Left cardiac atrium (tissue), 1 donor: ENCODE measurements around the gene PIK3CG.

GRCh38 chr7:105675711-105676674 is 94.7 kb upstream of the EFCAB10 start:
- PRO-cap: no peak

DNA sequence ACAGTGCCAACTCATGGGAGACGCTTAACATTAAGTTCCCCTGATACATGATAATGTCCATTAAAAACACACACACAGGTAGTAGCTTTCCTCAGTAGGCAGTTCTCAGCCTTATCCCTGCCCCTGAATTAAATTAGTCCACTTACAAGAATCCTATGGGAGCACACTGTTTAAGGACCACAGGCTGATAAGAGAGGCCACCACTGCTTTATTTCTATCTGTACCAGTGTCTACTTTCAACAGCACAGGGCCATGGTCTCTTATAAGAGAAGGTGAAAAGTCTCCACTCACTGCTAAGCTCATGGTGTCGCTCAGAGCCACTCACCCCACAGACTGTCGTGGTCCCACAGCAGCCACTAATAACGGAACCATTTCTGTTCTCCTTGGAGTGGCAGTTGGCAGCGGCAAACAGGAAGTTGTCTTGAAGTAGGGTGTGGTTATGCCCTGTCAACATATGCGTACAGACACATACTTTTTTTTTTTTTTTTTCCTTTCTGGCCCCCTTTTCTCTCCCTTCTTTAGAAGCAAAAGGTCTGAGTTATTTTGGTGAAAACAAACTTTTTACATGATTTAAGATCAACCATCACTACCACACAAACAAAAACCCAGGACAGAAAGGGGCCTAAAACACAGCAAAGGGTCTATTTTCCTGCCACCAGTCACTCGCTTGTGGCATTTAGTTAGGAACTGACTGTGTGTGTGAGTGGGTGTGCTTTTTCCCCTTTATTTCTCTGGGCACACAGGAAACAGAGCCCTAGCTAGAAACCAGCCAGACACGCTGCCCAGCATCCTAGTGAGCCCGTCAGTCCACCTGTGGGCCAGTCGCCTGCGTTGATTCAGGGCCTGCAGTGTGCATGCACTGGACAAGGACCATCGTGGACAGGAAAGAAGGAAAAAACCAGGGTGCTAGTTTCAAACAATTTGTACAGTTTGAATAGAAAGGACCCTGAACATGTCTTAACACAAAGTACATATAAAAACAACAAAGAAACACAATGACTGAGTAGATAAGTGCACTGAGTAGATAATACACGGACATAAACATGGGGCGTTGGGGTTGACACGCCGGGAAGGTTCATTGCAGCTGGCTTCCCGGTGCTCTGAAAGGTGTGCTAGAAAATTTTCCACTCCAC is 96.7 kb upstream of the EFCAB10 start:
- PRO-cap: no peak

GRCh38 chr7:105849128-105850037 is 27.0 kb downstream of the ATXN7L1 start:
- PRO-cap: no peak

DNA sequence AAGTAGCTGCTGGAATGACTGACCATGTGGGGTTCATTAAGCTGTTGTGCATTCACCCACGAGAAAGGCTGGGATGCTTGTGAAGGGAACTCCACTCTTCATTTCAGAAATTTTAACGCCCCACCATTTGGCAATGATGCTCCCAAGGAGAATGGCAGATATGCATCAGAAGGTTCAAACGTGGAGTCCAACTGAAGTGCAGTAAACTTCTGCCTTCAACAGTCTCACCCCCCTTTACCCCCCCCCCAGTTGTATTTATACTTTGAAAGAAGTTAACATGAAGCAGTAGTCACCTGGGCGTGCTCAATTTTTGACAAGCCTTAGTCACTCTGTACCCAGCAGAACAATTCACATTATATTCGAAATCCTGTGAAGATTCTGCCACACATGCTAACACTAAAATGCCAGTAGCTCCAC is 1.0 kb downstream of the ATXN7L1 start:
- PRO-cap: no peak

- PRO-cap: no peak
These were observed 53.7 kb downstream of the SYPL1 start for GRCh38 chr7:106057964-106059238.

- PRO-cap: no peak
These were observed 69.8 kb upstream of the SYPL1 start for GRCh38 chr7:106182006-106182208.

- PRO-cap: no peak
These were observed 31.1 kb downstream of the NAMPT start for GRCh38 chr7:106253775-106253958.

GRCh38 chr7:106261685-106262728 is 22.8 kb downstream of the NAMPT start:
- PRO-cap: no peak

DNA sequence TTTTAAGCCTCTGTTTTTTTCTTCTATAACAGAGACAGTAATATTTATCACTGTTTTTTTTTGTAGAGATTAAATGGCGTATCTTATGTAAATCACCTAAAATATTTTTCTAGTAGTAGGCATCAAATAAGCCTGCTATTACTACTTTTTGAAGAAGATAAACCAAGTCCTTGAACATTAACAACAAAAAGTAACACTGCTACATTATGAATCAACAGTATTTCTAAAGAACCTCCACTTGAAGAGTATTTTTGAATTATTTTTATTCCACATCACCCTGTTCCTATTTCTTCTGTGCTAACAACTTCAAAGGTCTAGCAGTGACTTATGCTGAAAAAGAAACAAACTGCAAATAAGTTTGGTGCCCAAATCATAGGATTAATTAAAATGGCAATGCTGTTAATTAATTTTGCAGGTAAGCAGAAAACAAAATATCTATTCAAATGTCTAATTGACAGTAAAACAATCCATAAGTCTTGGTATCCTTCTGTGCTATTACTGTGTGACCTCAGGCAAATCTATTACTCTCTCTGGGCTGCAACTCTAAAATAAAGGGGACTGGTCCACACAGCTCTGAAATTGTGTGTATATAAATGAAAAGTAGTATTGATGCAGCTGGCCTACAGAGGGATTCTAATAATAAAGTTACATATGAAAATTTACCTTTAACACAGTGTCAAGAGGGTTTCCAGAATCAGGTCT is 21.9 kb downstream of the NAMPT start:
- PRO-cap: no peak

GRCh38 chr7:106272970-106274153 is 11.4 kb downstream of the NAMPT start:
- PRO-cap: no peak

DNA sequence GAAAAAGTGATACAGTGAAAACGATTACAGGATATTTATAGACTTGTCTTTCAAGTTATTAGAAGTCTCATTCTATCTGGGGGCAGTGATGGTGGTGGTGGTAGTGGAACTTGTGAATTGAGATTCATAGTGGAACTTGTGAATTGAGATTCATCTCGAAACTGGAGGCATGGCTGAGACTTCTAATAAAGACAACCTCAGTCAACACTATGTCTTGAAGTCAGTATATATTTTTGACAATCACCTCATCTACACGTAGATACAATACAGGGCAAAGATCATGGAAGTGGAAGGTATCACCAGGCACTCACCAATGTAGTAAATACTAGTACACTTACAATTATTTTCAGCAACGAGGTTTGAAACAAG is 1.3 kb upstream of the NAMPT start:
- PRO-cap: no peak

DNA sequence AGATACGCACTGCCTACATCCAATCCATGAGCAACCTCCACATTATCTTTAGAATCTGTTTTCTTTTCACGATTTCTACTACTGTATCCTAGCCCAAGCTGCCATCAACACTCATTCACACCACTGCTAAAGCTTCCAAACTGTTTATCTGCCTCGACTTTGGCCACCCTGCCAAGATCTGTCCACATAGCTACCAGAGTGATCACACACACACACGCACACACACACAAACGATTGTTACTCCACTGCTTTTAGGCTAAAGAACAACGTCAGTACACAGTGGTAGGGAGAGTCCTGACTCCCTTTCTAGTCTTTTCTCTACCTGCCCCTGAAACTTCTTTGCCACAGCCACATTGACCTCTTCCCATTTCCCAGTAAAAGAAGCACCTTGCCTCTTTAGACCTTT is 142.0 kb downstream of the CCDC71L start:
- PRO-cap: no peak

GRCh38 chr7:106640650-106640910 is 20.4 kb downstream of the CCDC71L start:
- PRO-cap: no peak

DNA sequence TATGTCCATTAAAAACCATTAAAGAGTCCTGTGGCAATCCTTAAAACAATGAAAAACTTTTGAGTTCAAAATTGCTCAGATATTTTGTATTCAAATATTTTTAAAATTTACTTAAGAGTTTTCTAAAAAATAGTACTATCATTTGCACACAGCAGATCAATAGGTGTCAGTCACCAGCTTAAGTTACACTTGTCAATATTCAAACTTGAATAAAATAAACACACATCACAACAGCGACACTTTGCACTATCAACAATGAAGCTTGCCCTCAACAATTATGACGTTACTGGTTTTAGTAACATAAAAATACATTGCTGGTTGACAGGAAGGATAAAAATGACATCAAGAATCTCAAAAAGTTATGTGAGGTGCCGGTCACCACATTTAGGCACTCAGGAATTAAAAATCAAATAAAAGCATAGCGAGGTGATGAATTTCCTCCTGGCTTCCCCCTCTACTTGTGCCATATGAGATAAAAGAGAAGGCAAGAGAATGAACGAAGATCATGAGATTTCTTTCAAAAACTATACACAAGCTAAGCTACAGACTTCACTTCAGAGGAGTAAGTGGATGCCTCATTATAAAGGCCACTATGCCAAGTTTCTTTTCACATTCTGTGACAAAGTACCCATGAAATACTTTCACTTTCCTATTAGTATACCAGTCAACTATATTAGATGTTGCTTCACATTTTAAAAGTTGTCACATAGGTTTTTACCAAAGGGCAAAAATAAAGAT is 3.8 kb downstream of the CCDC71L start:
- PRO-cap: no peak

- PRO-cap: no peak
These were observed 71.2 kb upstream of the CCDC71L start for GRCh38 chr7:106732159-106732521.

DNA sequence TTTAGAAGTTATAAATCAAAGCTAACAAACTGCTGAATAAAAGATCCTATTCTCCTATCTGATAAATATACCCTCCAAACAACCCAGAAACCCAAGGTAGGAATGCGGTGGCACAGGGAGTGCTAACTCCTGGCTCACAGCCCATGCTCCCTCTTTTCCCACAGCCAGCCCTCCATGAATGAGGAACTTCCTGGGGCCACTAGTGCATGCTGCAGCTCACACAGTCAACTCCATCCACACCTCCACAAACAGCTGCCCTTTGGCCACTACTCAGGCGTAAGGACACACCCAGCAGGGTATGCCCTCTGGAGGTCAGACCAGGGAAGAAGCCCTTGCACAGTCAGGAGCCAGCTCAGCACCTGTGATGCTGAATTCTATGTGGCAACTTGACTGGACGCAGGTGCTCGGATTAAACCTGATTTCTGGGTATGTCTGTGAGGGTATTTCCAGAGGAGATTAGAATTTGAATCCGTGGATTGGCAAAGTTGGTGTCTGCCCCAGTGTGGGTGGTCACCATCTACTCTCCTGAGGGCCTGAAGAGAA is 85.2 kb upstream of the PIK3CG start:
- PRO-cap: no peak

DNA sequence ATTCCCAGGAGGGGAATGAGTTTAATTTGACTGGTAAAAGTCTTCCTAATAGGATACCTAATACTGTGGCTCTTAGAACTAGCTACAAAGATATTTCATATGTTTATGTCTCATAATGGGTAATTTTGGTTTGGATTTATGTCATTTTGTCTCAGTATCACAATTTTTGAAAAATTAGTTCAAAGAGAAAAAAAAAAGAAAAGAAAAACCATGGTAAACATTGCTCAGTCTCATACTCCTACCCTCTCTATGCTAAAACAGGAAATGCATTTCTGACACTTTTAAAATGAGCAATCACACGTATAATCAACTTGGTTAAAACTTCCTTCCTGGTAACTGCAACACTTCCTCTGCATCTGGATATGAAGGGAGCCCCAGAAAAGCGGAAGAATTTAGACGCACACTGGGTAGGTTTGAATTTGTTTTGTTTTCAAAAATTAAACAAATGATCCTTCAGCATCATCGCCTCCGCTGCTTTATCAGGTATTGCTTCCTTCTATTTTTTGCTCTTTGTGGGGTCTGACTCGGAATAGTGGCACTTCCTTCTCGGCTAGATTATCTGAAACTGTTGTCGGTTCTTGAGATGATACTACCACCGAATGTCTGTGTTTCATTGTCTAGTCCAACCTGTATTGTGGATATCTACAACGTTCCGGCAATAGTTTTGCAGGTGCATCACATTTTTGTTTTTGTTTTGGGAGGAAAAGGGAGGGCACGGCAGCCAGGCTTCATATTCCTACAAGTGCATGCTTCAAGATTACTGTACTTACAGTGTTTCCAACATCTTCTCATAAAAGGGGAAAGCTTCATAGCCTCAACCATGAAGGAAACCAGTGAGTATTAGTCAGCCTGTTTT is at the start of gene PIK3CG:
TSS of gene PIK3CG (plus strand) at position 339 of the 856 bp plus-strand sequence.
- PRO-cap: no peak

- PRO-cap: no peak
These were observed 27.5 kb downstream of the PIK3CG start for GRCh38 chr7:106892457-106893117.

- PRO-cap: no peak
These were observed 37.2 kb upstream of the PRKAR2B start for GRCh38 chr7:107006923-107008024.

DNA sequence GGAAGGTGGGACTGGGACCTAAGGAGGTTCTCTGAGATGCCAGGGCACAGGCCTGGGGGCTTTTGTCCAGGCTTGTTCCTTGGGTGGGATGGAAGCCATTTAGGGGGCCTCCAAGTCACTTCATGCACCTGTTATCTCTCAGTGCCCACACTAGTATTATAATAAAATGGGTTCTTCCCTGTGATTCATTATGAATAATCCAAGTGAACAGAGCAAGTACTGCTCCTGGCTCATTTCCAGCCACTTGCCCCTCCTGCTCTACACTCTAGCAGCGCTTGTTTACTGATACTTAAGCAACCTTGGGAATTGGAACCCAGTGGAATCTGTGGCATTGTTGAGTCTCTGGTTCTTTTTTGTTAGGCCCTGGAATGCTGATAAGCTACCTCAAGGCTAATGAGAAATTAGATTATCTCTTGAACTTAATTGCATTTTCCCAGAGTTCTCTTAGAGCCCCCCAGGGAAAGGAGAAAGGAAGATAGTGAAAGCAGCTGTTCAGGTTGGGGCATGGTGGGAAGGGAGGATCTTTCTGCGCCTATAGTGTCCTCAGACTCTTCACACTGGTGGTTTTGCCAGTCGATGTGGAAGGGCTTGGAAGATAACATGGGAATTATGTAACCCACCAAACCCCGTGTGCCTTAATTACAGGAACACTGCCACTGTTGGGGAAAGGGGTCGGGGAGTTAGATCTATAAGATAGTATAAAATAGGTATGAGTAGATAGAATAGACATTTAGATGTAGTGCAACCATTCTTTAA is 34.1 kb downstream of the PRKAR2B start:
- PRO-cap: no peak